Duodenum (tissue), 1 donor: ENCODE measurements around the genes RSL24D1 and RAB27A.

DNA sequence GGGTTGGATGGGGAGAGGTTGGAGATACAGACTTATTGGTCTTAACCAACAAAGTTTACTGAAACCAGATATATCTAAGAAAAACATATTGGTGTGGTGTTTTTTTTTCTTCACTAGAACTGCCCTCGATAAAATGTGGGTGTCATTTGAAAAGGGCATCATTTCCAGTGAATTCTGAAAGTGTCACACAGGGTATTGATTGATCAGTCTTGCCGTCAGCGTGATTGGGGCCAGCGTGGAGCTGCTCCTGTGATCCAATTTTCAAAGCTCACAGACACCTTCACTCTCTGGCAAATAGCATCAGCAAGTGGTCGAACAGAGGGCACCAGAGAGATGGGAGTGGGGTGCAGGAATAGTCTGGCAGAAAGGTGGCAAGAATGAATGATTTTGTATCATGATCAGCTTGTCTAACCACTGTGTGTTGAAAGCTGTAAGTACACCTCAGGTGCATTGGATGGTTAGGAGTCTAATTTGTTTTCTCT lies 242.7 kb upstream of the ONECUT1 start:
- PRO-cap, result no peak

- PRO-cap, result no peak
Measured at GRCh38 chr15:53438508-53438987, 320.9 kb downstream of the WDR72 start.

GRCh38 chr15:53710821-53711320 lies 48.6 kb downstream of the WDR72 start:
- PRO-cap, result no peak

DNA sequence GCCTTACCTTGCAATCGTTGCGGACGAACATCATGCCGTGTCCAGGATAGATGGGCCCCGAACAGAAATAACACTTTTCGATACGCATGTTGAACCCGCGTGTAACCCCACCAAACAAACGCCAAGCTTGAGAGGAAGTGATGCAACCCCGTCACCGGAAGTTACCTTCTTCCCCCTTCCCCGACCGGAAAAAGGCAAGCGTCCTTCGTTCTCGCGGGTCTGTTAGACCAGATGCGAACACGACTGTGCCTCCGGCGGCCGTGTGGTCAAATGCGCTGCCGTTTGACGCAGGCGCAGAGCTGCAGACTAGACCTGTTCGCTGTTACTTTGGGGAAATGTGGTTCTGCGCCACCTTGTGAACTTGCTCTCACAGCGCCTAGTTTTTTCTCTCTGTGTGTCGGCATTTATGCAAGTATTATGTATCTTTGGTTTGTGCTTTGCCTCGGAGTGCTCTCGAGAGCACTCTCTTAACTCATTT lies at the start of gene RSL24D1:
TSS of gene RSL24D1 (minus strand) at position 139 of the 478 bp plus-strand sequence.
- PRO-cap, result bidirectional peak, plus-strand start at position 230 of the sequence, minus-strand start at position 129 of the sequence

GRCh38 chr15:55197281-55197579 lies 489 bp upstream of the RSL24D1 start:
- PRO-cap, result no peak

GRCh38 chr15:55289662-55290066 lies at the start of gene RAB27A:
TSS of gene RAB27A (minus strand) at chr15:55289813.
- PRO-cap, result bidirectional peak, plus-strand start at chr15:55289838, minus-strand start at chr15:55289791; bidirectional peak, plus-strand start at chr15:55289919, minus-strand start at chr15:55289886

GRCh38 chr15:55319825-55320319 lies 850 bp downstream of the PIGB start:
- PRO-cap, result no peak

DNA sequence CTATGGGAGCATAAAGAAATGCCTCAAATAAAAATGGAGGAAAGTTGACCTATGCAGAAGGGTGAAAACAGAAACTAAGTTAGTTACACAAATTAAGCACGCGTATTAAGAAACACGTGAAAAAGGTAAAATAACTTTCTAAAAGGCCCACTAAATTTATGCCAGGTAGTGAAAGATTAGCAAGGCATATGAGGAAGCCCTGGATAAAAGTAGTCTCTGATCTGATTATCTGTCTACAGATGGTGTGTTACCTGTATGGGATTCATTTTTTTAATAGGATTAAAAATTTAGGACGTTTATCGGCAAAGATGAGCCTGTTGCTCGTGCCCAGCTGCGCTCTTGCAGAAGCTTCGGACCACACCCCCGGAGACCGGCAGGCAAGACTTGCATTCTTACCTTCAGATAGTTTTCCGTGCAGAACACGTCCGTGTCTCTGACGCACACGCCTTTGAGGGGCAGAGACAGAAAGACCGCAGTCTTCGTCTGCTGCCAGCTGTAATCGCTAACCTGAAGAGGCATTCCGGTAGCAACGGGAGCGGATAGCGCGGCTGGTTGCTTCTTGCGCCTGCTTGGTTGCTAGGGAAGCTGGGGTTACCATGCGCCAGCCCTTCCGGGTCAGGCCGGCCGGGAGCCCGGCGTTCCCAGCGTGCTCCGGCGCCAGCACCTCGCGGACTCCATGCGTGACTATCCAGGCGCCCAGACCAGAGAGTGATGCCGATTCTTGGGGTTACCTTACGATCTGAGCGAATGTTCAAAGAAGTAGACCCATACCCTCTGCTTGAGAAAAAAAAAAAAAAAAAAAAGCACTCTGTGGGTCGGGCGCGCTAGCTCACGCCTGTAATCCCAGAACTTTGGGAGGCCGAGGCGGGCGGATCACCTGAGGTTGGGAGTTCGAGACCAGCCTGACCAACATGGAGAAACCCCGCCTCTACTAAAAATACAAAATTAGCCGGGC lies 9.9 kb downstream of the DNAAF4 start:
- PRO-cap, result no peak

GRCh38 chr15:55513432-55514183 lies 5.6 kb upstream of the DNAAF4 start:
- PRO-cap, result no peak

DNA sequence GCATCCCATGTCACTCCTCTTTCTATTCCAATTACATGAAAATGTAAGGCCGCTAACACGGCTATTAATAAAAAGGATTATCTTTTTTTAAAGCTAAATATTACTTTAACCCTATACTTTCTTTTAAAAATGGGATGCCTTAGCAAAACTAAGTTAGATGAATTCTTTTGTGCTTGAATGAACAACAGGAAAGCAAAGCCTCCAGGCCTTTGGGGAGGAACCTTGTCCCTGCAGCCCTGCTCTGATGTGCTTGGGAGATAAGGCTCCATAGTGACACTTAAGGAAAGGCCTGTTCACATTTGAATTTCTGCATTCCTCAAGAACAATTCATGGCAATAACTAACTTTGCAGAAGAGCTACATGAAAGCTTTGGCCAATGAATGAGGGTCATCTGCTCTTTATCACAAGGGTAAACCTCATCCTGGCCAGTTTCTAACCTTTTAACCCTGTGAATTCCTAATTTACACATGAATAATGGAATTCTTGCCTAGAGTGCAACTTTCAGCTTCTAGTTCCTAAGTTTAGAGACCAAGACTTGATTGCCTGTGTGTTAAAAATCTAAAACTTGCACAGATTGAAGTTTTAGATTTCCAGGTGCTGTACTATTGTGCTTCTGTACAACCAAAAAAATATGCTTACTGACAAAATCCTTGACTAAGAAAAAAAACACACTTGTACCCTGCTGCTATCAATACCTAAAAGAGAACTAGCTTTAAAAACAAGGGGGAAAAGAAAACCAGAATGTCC lies 5.6 kb downstream of the PRTG start:
- PRO-cap, result no peak

GRCh38 chr15:56122744-56123473 lies 120.8 kb downstream of the RFX7 start:
- PRO-cap, result no peak

GRCh38 chr15:56221090-56222165 lies 22.3 kb downstream of the RFX7 start:
- PRO-cap, result no peak

DNA sequence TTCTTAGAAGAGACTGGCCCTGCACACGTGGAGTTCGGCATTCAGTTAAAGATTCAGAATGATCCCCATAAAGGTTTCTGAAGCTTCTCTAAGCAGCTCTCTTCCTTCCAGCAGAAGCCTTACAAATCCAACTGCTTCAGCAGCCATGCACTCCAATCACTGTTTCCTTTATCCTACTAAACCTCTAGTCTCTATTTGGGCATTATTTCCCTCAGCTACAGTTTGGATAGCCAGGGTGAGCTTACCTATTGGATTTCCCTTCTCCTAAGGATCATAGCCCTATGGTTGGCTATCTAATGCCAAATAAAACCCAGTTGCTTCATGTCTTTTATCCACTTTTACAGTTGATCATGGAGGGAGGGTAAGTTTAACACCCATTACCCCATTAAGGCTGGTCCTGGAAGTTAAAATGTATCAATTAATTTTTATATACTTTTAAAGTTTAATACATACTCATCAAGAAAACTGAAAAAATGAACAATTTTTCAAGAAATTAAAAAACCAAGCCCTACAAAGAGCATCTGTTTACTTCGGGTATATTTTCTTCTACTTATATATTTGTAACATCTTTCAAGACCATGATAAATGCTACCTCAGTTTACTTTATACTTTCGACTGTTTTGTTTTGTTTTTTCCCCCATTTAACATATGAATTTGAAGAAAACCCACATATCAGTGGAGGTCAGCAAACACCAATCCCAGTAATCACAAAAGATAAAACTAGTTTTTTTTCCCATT lies 20.3 kb downstream of the RFX7 start:
- PRO-cap, result no peak

- PRO-cap, result no peak
Measured at GRCh38 chr15:56242723-56243553, 741 bp downstream of the RFX7 start.

DNA sequence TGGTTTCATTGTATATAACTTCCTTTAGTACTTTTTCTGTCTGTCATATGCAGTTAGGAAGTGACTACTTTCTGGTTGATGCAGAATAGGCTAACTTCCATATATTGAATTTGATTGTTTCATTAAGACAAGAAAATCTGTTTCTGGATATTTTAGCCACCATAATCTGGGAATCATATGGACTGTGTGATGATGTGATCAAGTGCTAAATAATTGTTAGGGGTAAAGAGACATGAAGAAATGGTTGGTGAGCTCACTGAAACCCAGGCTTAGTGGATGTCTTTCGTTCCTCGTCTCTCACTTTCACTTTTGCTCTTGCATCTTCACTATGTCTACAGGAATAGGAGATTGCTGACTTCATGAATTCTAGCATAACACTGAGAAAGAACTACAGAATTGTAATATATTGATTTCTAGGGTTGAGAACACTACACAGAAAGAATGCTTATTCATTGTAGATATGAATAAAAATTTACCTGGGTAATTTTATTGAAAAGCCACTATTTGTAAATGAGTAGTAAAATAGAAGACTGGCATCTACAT lies 3.6 kb upstream of the MNS1 start:
- PRO-cap, result unidirectional peak, minus-strand start at position 298 of the sequence

DNA sequence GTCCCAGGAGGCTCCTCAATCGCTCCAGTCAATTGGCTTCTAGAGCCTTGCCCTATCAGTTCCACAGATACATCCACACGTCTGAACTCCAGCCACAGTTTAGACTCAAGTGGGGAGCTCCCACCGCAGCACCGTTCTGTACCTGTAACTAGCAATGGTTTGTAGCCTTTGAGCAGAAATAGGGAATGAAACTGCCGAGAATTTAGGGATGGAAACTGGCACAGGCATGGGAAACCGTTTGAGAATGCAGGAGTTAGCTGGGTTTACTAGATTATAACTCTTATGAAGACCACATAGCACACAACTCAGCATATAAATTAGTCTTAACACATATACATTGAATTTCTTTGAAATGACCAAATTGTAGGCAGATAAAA lies 32.6 kb upstream of the TCF12 start:
- PRO-cap, result no peak

GRCh38 chr15:56933001-56933888 lies 14.8 kb downstream of the TCF12 start:
- PRO-cap, result no peak

DNA sequence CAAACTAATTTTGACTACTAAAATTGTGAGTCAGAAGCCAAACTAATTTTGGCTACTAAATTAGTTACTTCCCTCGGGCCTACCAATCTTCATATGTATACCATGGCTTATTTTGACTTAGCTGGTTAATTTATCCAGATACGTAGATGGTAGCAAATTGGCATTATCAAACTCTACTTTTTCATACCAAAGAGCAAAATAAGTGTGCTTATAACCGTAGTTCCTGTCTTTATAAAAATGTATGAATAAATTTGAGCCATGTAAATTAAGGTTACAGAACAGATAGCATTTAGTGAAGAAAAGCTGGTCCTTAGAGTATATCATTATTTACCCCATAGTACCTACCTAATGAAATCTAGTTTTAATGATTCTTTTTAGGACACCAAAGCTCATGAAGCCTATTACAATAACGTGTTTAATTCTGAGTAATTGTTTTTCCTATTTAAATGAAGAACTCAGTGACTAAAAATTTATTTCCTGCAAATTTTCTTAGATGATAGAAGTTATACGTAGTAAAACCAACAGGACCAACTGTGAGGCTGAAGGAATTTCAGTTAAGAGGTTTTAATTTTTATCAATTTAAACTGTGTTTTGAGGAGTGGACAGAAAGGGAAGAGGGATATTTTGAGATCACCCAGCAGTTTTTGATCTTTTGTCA lies 67.0 kb downstream of the TCF12 start:
- PRO-cap, result no peak

DNA sequence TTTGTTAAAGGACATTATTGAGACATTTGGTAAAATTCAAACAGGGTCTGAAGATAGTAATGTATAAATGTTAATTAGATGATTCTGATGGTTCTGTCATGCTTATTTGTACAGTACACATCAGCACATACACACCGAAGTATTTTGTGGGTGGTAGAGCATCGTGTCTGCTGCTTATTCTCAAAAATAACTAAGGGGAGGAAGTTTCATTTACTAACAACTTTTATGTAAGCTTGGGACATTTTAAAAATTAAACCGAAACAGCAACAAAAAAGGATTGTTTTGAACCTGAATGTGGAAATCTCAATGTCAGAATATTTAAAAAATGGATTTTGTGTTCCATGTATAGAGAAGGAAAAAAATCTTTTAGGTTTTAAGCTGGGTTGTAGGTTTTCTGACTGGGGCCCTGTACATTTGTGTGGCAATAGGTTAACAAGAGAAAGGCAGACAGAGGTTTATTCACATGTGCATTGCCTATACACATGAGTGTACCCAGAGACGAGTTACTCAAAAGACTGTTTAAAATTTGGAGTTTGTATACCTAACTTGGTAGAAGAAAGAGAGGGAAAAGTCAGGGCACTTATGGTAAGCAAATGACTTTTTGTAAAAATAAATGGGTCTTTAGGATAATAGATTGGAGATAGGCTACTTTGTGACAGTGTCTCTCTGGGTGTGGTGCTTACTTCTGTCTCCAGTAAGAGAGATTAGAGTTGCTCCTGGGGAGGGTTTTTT lies 224.9 kb downstream of the TCF12 start:
- PRO-cap, result no peak

DNA sequence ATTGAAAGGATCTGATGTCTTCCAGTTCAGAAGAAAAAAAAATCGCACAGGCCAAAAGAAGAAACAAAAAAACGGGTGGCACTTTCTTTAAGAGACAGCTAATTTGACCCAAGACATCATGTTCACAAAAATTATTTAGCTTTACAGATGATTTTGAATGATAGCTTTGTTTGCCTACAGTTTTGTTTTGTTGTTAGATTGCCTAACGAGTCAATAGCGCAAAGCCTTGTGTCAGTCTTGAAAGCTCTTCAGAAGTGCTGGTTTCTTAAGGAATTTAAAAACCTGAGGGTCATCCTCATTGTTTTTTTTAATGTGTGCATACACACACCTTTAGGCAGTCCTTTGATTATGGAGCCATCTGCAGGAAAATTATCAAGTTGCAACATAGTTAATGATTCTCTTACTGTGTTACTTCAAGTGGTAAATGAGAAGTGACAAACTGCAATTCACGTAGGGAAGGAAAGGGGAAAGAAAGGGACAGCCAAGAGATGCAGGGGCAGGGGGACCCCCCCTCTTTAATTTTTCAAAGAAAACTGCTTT lies 162.6 kb upstream of the CGNL1 start:
- PRO-cap, result no peak